Cerebral cortex (tissue), 2 donors: ENCODE measurements around the gene ABCD2.

- PRO-cap, 2 experiments = no peak in any of the 2 experiments
Observed at GRCh38 chr12:33587712-33588812, 148.4 kb upstream of the SYT10 start.

- PRO-cap, 2 experiments = no peak in any of the 2 experiments
Observed at GRCh38 chr12:34348711-34349196, 326.5 kb downstream of the ALG10 start.

DNA sequence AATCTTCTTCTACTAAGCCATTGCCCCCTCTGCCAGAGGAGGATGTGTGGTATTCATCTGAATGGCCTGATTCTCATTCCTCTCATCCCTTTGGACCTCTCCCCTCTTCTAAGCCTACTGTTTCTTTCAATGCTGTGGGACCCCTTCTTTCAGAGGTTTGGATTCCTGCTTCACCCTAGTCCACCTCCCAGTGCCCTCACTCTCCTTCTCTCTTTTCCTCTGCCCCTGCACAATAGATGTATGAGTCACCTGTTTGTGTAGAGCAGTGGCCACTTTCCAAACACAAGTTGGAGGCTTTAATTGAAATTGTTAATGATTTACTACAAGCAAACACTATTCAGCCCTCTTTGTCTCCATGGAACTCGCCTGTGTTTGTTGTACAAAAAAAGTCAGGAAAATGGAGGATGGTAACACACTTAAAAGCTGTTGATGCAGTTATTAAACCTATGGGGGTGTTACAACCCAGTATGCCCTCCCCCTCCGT, 192.2 kb upstream of the ALG10B start:
- PRO-cap, 2 experiments = no peak in any of the 2 experiments

- PRO-cap, 2 experiments = no peak in any of the 2 experiments
Observed at GRCh38 chr12:38892591-38892857, 12.9 kb downstream of the CPNE8 start.

DNA sequence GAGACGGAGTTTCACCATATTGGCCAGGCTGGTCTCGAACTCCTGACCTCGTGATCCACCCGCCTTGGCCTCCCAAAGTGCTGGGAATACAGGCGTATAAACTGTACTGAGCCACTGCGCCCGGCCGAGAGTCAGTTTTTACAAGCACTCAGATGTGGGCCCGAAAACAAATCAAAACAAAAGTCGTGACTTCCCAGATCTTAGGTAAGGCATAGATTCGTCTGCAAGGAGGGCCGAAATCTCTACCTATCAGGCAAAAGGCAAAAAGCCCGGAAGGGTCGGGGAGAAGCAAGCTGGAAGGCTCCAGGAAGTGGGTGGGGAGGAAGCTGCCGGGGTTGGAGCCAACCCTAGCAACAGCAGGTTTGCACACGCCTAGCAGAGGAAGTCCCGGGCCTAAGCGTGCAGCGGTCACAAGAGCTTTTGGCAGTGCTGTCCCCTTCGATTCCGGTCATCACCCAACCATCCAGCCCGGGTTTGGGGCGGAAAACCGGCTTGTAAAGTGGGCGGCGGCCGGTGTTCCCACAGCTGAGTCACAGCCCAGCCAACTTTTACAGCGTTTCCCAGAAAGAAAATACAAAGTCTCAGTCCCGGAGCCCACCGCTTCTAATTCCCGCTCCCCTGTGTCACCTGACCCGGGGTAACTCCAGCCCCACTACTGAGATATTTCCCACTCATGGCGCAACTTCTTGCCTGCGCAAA, 589 bp downstream of the CPNE8 start:
- PRO-cap, 2 experiments = peak in 1 of 2 experiments; most common plus-strand start position 378 of the sequence (in 1); most common minus-strand start position 173 of the sequence (in 1)

DNA sequence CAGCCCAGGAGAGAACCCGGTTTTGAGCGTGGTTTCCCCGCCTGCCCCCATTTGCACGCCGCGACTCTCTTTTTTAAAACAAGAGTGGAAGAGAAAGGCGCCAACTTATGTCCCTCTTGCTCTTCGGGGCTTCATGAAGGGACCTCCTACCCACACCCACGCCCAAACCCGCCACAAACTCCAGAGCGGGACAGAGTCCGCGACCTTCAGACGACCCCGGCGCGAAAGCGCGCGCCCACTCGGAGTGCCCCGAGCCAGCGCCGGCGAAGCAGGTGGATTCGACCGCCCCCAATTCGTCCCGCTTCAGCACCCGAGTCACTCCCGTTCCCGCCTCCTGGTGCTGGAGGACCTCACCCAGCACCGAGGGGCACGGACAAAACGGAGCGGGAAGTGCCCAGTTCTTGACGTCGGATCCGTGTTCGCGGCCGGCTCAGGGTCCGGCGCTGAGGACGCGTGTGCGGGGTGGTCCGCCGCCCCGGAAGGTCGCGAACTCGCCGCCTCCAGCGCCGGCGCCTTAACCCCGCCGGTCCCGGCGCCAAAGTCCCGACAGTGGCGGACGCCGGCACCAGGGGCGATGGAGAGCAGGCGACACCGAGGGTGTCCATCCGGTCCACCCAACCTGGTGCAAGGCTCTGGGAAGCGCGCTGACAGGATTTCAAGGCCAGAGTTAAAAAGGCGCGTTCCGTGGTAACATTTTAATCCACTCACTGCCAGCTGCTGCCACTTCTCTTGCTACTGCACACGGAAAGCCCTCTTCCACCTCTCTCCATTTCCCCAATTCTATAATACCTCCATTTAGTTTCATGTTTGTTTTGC, 239.8 kb upstream of the CPNE8 start:
- PRO-cap, 2 experiments = peak in 1 of 2 experiments; most common plus-strand start position 376 of the sequence (in 1); most common minus-strand start position 229 of the sequence (in 1)

DNA sequence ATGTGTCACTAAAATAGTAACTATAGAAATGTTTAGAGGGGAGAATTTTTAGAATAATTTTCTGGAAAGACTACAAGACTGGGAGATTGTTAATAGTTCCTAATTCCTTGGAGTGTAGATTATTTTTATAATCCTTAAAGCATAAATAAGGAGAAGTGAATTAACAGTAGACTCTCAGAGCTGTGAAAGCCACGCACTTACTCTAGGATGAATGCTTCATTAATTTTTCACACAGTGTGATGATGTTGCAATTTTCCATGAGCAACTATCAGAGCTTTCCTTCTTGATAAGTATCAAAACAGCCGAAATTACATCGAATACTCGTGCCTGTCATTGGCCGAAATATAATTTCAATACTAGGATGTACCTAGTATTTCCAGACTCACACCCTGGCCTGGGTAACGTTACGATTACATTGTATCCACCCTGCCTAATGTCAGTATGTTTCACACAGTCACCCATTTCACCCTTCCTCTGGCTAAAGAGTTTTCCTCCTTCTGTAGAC, 1.1 kb downstream of the KIF21A start:
- PRO-cap, 2 experiments = no peak in any of the 2 experiments

DNA sequence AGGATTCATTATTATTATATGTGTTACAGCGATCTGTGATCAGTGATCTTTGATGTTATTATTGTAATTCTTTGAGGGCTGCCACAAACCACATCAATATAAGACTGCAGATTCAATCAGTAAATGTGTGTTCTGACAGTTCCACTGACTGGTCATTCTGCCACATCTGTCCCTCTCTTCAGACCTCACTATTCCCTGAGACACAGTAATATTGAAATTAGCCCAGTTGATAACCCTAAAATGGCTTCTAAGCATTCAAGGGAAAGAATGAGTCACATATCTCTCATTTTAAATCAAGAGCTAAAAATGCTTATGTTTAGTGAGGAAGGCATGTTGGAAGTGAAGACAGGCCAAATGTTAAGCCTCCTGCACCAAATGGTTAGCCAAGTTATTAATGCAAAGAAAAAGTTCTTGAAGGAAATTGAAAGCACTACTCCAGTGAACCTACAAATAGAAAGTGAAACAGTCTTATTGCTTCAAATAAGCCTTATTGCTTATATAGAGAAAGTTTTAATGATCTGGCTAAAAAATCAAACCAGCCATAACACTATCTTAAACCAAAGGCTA, 24.5 kb upstream of the KIF21A start:
- PRO-cap, 2 experiments = no peak in any of the 2 experiments

DNA sequence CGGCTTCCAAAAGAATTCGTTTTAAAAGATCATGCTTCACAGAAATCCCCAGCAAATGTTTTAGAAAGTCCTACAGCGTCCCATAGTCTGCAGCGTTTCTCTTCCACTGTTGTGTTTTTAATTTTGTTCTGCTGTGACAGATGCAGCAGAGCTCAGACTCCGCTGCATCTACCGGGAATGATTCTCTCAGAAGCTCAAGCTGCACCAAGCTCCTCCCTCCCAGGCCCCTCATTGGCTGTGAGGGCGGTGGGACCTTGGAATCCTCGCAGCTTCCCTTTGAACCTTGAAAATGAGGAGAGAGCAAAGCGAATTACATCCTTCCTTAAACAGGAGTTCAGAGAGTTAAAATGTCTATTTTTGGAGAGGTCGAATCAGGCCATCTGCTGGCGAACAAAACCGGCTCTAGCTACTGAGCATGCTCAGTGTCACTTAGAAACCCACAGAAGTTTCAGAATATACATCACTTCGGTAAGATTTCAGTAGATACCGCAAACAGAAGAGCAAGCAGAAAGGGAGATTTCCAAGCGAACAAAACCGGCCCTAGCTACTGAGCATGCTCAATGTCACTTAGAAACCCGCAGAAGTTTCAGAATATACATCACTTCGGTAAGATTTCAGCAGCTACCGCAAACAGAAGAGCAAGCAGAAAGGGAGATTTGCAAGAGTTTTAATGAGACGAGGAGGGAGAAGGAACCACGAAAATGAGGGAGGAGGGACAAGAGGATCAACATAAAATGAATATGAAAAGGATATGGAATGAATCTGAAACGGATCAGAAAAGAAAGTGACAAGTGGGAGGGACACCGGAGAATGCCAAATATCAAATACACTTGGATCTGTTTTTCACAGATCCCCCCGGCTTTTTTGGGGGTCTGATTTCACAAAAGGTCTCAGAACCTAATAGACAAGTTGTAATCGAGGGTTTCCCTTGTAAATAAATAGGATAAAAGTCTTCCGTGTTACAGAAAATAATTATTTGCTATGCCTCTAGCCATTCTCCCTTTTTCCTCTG, at the start of gene ABCD2:
TSS of gene ABCD2 (minus strand) at position 170 of the 1,012 bp plus-strand sequence.
- PRO-cap, 2 experiments = peak in 1 of 2 experiments; most common plus-strand start position 460 of the sequence (in 1); most common minus-strand start position 179 of the sequence (in 1)

GRCh38 chr12:39683001-39683578, 57.1 kb downstream of the C12orf40 start:
- PRO-cap, 2 experiments = no peak in any of the 2 experiments

DNA sequence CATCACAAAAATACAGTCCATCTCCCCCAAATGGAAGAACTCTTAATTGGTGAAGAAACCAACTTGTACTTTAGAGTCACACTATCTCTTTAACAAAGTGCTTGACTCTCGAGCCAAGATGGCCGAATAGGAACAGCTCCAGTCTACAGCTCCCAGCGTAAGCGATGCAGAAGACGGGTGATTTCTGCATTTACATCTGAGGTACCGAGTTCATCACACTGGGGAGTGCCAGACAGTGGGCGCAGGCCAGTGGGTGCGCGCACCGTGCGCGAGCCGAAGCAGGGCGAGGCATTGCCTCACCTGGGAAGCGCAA, 127.7 kb downstream of the SLC2A13 start:
- PRO-cap, 2 experiments = no peak in any of the 2 experiments

- PRO-cap, 2 experiments = no peak in any of the 2 experiments
Observed at GRCh38 chr12:40023063-40023823, 82.6 kb downstream of the SLC2A13 start.

- PRO-cap, 2 experiments = no peak in any of the 2 experiments
Observed at GRCh38 chr12:40033274-40033788, 72.5 kb downstream of the SLC2A13 start.

GRCh38 chr12:41189174-41190258, 1.4 kb downstream of the PDZRN4 start:
- PRO-cap, 2 experiments = no peak in any of the 2 experiments

DNA sequence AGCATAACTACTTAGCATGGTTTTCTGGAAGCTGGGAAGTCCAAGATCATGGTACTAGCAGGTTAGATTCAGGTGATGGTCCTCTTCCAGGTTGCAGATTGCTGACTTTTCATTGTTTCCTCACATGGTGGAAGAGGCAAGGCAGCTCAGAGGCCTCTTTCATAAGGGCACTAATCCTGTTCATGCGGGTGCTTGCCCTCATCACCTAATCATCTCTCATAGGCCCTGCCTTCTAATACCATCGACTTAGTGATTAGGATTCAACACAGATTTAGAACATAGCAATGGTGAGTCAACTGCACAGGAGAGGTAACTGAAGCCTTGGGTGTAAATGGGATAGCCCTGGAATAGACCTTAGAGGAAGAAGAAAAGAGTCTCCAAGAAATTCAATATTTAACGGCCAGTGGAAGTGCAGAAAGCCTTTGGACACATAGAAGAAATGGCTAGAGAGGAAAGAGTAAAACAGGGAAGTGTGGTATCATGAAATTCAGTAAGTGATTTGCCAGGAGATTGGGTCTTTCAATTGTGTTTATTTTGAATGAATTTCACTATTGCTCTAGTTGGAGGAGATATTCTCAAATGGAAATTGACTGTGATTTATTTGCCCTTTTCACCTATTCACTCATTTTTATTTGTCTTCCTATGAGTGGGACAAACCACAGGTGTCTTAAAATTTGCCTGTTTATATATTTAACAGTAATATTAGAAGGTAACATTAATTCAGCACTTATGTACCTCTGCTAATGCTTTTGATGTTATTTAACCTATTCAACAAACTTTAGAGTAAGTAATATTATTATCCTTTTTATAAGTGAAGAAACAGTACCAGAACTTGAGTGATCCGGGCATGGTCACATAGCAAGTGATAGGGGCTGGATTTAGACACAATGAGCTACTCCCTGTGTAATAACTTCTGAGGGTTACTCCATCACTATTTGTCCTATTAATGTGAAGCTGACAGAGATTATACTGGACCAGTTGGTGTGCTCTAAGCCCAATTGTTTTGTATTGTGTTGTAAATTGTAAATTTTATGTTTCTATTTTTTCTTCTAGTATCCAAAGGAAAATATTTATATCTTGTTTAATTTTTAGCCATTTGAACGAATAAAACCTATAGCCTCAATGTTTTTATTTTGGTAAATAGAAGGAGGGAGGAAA, 69.5 kb downstream of the PDZRN4 start:
- PRO-cap, 2 experiments = no peak in any of the 2 experiments

DNA sequence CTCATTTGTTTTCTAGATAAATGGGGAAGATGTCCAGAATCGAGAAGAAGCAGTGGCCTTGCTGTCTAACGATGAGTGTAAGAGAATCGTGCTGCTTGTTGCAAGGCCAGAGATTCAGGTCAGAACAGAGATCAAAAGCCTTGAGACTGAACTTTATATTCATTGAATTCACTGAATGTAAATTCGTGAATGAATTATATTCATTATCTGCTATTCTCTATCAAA, 375.3 kb downstream of the PDZRN4 start:
- PRO-cap, 2 experiments = no peak in any of the 2 experiments

- PRO-cap, 2 experiments = peak in 1 of 2 experiments; most common minus-strand start chr12:42039215 (in 1)
Observed at GRCh38 chr12:42038934-42039300, 105.8 kb downstream of the GXYLT1 start.

GRCh38 chr12:42205984-42206611, 31.9 kb downstream of the YAF2 start:
- PRO-cap, 2 experiments = no peak in any of the 2 experiments

GRCh38 chr12:42237352-42238163, 490 bp downstream of the YAF2 start:
- PRO-cap, 2 experiments = peak in 1 of 2 experiments; most common plus-strand start chr12:42237640 (in 1); most common minus-strand start chr12:42237512 (in 1)

GRCh38 chr12:42387935-42388508, 62.1 kb downstream of the PPHLN1 start:
- PRO-cap, 2 experiments = no peak in any of the 2 experiments